Colon Carcinoma Metastatic in the Brain (tissue), 2 donors: ENCODE results near the genes KRTAP10-1, KRTAP10-6, KRTAP12-4 and SLX9.

- PRO-cap, 2 experiments, result no peak in any of the 2 experiments
These were observed 23.0 kb downstream of the LRRC3 start for GRCh38 chr21:44478161-44478839.

- PRO-cap, 2 experiments, result no peak in any of the 2 experiments
These were observed at the start of gene KRTAP10-1 for GRCh38 chr21:44539871-44540435. TSS of gene KRTAP10-1 (minus strand) at chr21:44540195.

GRCh38 chr21:44592304-44592552 lies at the start of gene KRTAP10-6:
TSS of gene KRTAP10-6 (minus strand) at chr21:44592505.
- PRO-cap, 2 experiments, result no peak in any of the 2 experiments

DNA sequence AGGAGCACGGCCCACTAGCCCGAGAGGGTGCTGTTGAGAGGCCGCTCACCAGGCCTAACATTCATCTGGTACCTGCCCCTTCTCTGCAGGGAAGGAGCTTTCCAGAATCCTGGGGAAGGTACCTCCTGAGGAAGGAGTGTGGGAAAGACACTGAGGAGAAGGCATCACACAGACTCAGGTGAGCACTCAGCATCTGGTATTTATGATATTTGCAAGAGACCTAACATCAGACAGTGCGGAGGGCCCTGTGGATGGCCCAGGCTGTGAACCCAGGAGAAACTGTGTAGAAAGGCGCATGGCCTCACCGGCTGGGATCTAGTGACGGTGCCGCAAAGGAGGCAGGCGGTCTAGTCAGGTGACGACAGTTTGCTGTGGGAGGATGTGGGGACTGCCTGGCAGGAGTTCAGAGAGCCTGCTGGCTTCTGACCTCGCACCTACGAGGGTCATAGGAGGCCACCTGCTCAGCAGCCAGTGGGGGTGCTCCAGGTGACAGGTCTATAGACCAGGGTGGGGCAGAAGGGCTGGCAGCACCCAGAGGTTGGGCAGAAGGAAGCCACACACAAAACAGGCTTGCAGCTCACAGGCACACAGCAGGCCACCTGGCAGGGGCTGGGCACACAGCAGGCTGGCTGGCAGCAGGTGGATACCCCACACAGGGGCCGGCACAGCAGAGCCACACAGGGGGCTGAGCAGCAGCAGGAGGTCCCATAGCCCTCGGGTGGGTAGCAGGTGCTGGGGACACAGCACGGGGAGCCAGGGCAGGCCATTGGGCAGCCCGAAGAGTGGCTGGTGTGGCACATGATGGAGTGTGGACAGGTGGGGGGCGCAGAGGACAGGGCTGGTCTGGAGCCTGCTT lies at the start of gene KRTAP12-4:
Gene KRTAP12-4, minus strand, starts transcription at position 845 of the 856 bp plus-strand sequence.
- PRO-cap, 2 experiments, result no peak in any of the 2 experiments

DNA sequence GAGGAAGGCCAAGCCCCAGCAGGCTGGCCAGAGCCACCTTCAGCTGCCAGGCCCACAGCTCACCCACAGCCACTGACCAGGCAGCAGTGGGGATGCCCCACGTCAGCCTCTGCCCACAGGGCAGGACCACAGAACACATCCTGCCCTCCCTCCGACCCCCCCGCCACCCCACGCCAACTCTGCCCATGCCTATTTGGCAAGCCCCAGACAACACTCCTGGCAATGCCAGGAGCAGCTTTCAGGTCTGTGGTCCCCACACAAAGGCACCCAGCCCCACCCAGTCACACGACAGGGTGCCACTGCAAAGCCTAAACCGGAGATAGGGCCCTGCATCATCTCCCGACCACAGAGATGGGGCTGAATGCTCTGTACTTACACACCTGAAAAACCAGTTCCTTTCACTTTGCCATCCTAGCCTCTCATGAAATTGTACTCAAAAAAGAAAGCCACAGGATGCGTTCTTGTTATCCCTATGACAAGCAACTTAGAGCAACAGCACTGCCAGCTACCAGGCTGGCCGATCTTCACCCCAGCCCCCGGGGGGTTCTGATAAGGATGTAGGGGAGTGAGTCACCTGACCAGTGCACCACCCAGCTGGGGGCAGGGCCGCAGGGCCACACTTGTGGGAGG lies 36.3 kb downstream of the UBE2G2 start:
- PRO-cap, 2 experiments, result no peak in any of the 2 experiments

GRCh38 chr21:44872451-44873210 lies 859 bp downstream of the PTTG1IP start:
- PRO-cap, 2 experiments, result no peak in any of the 2 experiments

GRCh38 chr21:44891591-44892526 lies 18.4 kb upstream of the PTTG1IP start:
- PRO-cap, 2 experiments, result no peak in any of the 2 experiments

- PRO-cap, 2 experiments, result no peak in any of the 2 experiments
These were observed 6.5 kb downstream of the ITGB2 start for GRCh38 chr21:44914075-44914669.

- PRO-cap, 2 experiments, result no peak in any of the 2 experiments
These were observed 7.1 kb upstream of the SLX9 start for GRCh38 chr21:44932691-44933114.

- PRO-cap, 2 experiments, result peak in 2 of 2 experiments; most common plus-strand start chr21:44940006 (in 2); most common minus-strand start chr21:44939876 (in 1)
These were observed at the start of gene SLX9 for GRCh38 chr21:44939410-44940736. TSS of gene SLX9 (plus strand) at chr21:44940029.

- PRO-cap, 2 experiments, result no peak in any of the 2 experiments
These were observed 43.8 kb upstream of the ADARB1 start for GRCh38 chr21:45030650-45030975.

DNA sequence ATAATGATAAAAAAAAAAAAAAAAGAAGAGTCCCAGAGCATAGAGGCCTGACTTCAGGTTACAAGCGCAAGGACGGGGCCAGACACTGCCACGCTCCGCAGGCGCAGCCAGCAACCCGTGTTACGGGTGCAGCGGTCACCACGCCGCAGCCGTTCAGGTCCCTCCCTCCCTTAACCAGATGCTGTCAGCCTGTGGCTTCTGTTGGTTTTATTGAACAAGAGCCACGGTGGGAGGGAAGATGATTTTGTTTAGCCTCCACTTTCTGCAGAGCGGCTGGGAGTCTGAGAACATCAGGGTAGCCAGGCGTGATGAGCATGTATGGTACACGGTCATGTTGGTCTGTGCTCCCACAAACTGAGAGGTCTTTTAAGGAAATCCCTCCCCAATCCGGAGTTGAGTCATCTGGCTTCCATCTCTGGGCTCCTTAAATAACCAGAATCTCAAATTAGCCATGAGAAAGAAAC lies 18.5 kb upstream of the ADARB1 start:
- PRO-cap, 2 experiments, result no peak in any of the 2 experiments

GRCh38 chr21:45074930-45075222 lies 496 bp downstream of the ADARB1 start:
- PRO-cap, 2 experiments, result no peak in any of the 2 experiments

DNA sequence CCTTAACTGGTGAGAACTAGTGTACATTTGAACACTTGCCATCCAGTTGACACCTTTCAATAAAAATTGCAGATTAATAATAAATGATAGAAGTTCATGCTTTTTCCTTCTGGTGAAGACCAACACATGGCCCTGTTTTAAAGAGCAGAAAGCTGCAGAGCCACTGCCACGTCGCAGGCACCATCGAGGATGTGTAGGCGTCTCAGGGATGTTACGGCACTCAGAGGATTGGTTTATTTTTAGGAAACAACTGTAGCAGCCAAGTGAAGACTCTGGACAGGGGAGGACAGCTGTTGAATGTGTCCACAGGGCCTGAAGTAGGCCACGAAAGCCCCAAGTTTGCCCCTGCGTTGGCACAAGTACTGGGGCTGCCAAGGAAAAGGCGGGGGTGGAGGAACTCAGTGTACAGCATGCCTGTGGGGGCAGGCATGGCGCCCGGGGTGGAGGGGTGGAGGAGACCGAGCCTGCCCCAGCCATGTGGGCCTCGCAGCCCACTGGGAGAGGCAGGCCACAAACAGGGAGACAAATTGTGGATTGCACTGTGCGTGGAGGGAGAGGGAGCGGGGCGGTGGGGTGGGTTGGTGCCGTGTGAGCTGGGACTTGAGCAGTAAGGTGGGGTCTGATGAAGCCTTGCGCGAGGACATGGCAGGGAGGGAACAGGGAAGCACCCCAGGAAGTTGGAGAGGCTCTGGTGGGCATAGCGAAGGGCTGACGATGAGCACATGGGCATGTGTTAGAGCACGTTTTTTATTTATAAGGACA lies 89.8 kb downstream of the ADARB1 start:
- PRO-cap, 2 experiments, result no peak in any of the 2 experiments

GRCh38 chr21:45223428-45224195 lies 64.1 kb downstream of the POFUT2 start:
- PRO-cap, 2 experiments, result no peak in any of the 2 experiments

DNA sequence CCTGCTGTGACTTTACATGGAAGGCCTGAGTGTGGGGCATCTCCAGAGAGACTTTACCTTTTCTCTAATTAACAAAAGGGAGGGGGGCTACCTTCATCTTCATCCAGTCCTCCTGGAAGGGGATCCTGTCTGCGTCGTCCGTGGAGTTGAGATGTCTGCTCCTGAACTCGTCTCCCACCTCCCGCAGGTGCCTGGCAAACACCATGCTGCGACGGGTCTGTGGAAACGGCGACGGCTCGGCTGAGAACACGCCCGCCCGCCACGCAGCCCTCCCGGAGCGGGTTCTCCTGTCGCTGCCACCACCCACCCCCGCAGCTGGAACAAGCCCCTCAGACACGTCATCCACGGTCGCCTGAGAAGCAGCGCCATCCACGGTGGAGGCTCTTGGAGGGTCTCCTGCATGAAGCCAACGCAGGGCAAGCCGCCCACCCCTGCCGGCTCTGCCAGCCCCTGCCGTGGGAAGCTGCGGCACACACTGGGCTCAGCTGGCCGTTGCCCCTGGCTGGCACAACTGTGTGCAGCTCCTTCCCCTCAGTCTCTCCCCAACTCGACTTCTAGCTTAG lies 10.7 kb downstream of the POFUT2 start:
- PRO-cap, 2 experiments, result no peak in any of the 2 experiments

DNA sequence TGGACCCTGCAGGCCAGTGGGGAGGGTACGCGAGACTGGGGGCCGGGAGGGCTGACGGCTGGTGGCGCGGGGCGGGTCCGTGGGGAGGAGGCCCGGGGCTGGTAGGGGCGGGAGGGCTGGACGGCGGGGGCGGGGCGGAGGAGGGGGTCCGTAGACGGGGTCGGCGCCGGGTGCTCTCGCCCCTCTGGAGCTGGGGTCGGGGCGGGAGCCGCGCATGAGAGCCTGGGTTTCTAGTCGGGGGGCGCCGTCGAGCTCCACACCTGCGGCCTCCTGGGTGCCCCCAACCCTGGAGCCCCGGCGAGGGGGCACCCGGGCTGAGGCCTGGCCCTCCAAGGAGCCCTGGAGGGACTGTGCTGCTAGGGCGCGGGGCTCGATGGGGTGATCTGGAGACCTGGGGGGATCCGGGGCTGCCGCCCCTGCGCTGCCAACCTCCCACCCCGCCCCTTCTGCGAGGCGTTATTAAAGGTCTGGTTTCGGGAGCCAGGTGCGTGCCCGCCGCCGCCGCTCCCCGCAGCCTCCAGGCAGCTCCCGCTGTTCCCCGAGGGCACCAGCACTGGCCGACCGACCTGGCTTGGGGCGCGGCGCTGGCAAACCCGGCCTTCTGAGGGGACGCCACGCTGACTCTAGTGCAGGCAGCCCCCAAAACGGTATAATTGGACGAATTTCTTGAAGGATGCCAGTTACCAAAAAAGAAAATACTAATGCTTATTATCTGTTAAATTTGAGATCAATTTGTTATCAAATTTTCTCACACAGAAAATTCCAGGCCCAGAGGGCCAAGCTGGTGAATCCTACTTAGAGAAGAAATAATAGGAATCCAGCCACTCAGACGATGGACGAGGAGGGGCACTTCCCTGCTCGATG lies 757 bp upstream of the POFUT2 start:
- PRO-cap, 2 experiments, result no peak in any of the 2 experiments

DNA sequence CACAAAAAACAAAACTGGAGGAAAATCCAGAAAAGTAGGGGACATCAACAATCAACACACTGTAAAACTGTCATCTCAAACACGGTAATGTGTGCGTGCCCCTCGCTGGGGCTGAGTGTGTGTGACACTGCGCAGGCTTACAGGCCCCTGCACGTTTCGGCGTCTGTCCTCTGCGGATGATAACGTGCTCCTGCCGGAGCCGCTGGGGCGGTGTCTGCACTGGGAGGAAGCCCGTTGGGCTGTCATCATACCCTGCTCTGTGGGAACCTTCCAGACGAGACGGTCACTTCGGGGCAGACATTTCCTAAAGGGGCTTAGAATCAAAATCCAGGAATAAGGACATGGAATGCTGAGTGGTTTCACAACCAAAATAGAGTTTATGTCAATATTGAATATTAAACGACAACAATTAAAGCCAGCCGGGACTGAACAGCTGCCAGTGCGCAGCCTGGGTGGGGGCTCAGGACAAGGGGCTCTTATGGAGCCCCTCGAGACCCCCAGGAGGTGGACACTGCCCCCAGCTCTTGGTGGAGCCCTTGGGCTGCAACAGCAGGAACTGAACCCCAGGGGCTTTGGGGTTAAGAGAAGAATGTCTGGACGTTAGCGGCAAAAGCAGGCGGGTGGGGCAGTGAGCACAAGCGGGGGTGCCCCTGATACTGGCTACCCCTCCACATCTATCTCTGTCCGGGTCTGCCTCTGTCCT lies 11.9 kb upstream of the POFUT2 start:
- PRO-cap, 2 experiments, result no peak in any of the 2 experiments

GRCh38 chr21:45306573-45307705 lies 19.2 kb upstream of the POFUT2 start:
- PRO-cap, 2 experiments, result no peak in any of the 2 experiments

DNA sequence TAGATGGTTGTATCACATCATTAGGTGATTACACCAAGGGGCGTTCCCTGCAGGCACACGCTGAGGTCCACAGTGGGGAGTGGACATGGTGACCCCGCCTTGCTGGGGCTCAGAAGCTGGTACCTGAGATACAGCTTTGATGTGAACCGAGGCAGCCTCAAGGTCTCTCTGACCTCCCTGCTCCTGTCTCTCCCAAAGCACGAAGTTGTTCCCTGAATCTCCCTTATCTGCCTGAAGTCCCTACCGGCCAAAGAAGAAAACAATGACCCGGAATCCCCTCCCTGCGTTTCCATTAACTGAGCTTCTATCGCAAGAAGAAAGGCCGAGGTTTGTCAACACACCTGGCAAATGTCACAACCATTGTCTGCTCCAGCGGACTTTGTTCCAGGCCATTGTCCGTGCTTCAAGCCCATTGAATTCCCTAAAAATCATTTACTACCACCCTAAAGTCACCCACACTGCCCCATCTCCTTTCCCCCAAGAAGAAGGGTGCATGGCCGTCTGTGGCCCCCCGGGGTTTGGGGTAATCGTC lies 48.3 kb upstream of the COL18A1 start:
- PRO-cap, 2 experiments, result peak in 1 of 2 experiments; most common plus-strand start position 126 of the sequence (in 1)